A673 (cell line): ENCODE measurements around the gene PAX9.

DNA sequence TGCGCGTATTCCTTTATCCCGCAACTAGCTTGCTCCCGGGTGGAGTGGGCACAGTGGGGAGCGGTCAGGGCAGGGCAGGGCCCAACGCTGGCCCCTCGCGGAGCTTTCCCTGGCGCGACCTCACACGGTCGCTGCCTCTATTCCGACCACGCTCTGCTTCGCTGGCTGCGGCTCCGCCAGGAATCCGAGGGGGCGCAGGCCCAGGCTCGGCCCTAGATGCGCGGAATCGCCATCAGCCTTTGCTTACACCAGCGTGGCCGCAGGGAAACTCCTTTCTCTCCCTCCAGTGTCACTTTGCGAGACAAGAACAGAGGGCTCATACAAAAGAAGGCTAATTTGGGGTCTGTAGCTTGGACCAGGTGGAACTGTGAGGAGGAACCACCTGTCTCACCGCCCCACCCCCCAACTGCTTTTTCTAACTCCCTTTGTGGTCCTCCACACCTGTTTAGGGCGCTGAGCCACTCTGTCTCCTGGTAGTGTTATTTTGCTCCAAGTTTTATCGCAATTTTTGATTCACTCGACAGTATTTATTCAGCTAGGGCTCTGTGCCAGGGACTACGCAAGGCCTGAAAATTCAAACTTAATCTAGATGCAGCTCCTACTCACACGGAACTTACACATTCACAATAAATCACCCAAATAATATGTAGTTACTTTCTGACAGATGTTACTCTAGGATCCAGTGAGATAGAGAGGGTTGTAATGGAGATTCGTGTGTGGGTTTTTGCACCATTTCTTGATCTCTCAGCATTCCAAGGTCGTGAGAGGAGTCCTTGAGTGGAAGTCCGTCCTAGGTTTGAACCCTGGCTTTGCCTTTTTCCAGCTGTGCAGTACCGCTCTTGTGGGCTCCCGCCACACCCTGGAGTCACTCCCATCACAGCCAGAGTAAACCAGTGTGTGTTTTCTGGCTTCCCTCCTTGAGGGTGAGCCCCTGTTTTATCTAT is 3.3 kb upstream of the NKX2-1 start:
- PRO-cap, result no peak

GRCh38 chr14:36580573-36581735 is 1.5 kb downstream of the NKX2-8 start:
- PRO-cap, result no peak

DNA sequence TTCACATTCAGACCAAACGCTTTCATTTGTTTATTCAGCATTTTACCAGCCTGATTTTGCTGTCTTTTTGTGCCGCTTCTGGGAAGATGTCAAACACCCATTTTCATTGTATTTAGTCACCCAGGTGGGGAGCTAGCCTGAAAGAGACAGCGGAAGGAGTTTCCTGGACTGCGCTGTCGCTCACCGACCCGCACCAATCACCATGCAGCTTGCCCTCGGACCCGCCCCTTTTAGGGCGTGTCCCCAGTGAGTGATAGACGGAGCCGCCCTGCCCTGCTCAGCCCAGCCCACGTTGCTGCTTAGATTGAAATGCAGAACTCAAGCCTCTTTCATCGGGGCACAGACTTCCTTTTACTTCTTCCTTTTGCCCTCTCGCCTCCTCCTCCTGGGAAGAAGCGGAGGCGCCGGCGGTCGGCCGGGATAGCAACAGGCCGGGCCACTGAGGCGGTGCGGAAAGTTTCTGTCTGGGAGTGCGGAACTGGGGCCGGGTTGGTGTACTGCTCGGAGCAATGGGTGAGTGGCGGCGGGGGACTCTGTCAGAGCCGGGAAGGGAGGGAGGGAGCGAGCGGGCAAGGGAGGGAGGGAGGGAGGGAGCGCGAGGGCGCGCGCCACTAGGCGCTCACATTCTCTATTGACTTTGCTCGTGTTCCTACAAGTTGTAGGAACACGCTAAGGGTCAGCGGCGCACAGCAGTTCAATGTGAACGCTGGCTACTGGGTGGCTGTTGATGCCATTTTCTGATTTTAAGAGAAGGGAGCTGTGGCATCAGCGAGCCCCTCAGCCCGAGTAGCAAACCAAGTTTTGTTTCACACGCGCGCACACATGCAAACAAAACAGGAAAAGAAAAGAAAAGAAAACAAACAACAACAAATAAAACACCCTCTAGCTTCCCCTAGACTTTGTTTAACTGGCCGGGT is at the start of gene PAX9:
Gene PAX9, plus strand, starts transcription at position 280 of the 917 bp plus-strand sequence.
- PRO-cap, result bidirectional peak, plus-strand start at position 640 of the sequence, minus-strand start at position 511 of the sequence

- PRO-cap, result no peak
Measured at GRCh38 chr14:36683405-36683749, 21.7 kb downstream of the PAX9 start.

GRCh38 chr14:37546665-37547195 is 48.3 kb downstream of the FOXA1 start:
- PRO-cap, result no peak

DNA sequence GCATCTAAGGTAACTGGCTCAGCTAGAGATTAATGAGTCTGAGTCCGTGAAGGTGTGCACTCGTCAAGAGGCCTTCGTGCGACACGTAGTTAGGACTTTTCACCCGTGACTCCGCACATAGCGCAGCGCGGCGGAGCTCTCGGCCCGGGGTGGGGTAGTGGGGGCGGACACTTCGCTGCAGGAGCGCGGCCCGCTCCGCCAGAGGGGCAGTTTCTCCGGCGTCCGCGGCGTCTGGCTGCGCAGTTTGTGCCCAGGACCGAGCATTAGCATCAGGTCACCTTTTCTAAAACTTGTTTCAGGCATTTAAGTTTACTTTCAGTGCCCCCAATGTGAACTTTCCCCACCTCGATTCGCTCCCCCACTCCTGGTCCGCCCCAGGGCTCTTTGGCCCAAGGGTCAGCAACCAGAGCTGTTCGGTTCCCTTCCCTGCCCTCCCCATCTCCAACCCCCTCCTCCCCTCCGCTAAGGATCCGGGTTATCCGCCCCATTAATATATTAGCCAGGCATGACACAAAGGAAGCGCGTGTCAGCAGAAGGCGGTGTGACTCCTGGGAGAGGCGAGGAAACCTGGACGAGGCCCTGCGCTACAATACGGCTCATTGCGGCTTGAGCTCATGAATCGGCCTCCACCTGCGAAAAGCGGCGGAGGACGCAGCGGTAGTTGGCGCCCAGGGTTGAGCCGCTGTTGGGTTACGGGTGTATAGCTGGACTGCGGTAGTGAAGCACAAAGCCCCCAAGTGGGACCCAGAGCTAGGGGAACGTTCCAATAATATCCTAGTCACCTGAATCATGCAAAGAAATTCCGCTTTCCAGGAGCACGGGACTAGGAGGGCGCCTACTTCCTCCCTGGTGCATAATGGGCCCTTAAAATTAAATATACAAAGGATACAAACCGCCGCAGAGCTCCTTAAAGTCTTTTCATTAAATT is 10.1 kb downstream of the FOXA1 start:
- PRO-cap, result no peak

GRCh38 chr14:37585811-37586683 is 9.0 kb downstream of the FOXA1 start:
- PRO-cap, result no peak

DNA sequence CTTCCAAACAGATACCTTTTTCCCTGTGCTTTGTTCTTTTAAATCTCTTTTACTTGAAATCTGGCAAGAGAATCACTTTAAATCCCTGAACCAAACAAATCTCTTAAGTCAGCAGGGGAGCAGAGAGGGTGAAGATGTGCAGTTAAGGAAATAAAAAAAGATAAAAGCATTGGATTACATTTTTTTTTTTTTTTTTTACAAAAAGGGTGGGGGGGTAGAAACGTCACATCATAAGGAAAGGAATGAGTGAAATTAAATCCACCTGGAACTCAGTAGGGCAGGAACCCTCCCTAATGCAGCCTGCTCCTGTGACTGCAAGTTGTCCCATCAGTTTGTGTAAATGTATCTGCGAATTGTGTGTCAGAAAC is 1.4 kb downstream of the TTC6 start:
- PRO-cap, result no peak

GRCh38 chr14:38042138-38042638 is 165.5 kb upstream of the SSTR1 start:
- PRO-cap, result no peak

GRCh38 chr14:38868407-38868759 is 234.7 kb downstream of the SEC23A start:
- PRO-cap, result no peak

DNA sequence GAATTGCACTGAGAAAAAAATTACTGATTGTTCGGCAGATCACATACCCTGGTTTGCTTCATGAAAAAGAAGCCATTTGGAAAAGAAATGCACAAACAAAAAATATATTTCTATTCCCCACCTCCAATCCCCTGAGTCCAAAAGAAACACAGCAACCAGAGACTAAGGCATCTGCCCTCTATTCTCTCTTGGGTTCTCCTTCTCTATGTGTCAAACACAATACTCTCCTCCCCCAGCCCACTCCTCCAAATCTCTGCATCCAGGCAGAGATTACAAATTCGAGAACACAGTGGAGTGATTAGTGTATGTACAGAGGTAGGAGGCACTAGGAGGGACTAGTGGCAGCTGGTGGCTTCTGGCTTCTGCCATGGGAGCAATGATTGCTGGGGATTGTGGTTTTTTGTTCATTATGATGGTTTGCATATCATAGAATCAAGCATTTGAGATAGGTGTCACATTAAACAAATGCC is 100.3 kb downstream of the SEC23A start:
- PRO-cap, result no peak

- PRO-cap, result no peak
Measured at GRCh38 chr14:39182921-39183924, 8.2 kb downstream of the PNN start.

- PRO-cap, result no peak
Measured at GRCh38 chr14:39344487-39345109, 87.6 kb downstream of the FBXO33 start.

DNA sequence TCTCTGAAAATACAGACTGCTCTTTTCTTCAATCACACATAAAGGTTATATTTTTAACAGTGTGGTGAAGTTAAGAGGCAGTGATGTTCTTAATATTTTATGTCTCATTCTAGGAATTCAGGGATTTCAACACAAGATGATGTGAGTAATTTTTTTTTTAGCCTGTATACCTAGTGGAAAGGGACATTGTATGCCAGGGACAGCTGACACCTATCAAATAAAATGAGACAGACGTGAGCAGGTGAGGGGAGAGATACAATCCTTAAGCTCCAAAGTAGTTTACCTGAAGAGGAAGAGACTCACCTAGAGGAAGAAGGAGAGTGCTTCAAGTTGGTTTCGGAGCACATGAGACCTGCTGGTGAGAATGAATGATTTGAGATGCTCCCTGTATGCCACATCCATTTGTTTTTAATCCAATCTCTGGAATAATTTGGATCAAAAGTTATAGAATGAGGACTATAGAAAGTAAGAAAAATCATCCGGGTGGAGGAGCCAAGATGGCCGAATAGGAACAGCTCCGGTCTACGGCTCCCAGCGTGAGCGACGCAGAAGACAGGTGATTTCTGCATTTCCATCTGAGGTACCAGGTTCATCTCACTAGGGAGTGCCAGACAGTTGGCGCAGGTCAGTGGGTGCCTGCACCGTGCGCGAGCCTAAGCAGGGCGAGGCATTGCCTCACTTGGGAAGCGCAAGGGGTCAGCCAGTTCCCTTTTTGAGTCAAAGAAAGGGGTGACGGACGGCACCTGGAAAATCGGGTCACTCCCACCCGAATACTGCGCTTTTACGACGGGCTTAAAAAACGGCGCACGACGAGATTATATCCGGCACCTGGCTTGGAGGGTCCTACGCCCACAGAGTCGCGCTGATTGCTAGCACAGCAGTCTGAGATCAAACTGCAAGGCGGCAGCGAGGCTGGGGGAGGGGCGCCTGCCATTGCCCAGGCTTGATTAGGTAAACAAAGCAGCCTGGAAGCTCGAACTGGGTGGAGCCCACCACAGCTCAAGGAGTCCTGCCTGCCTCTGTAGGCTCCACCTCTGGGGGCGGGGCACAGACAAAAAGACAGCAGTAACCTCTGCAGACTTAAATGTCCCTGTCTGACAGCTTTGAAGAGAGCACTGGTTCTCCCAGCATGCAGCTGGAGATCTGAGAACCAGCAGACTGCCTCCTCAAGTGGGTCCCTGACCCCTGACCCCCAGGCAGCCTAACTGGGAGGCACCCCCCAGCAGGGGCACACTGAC is 915.8 kb upstream of the FBXO33 start:
- PRO-cap, result no peak

DNA sequence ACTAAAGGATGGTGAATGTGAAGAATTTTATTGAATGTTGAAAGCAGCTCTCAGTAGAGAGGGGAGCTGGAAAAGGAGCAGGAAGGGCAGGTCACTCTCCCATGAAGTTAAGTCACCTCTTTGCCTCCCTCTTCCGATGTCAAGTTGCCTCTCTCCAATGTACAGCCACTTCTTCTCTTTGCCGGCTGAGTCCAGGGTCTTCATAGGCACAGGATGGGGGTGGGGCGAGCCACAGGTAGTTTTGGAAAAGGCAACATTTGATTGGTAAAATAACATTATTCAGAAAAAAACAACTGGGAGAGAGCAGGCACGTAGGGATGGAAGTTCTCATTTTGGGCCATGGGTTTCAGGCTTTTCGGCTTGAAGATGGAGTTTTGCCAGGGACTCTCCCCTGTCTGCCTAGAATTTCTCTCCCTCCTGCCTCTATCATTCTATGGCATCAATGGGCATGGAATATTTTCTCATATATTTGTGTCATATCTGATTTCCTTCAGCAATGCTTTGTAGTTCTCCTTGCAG is 821.2 kb upstream of the LRFN5 start:
- PRO-cap, result no peak

- PRO-cap, result no peak
Measured at GRCh38 chr14:44384905-44385839, 121.9 kb downstream of the FSCB start.

- PRO-cap, result no peak
Measured at GRCh38 chr14:49580165-49580651, 6.0 kb downstream of the RPS29 start.

- PRO-cap, result bidirectional peak, plus-strand start at chr14:49599278, minus-strand start at chr14:49599170
Measured at GRCh38 chr14:49599088-49599471, 340 bp downstream of the LRR1 start.

DNA sequence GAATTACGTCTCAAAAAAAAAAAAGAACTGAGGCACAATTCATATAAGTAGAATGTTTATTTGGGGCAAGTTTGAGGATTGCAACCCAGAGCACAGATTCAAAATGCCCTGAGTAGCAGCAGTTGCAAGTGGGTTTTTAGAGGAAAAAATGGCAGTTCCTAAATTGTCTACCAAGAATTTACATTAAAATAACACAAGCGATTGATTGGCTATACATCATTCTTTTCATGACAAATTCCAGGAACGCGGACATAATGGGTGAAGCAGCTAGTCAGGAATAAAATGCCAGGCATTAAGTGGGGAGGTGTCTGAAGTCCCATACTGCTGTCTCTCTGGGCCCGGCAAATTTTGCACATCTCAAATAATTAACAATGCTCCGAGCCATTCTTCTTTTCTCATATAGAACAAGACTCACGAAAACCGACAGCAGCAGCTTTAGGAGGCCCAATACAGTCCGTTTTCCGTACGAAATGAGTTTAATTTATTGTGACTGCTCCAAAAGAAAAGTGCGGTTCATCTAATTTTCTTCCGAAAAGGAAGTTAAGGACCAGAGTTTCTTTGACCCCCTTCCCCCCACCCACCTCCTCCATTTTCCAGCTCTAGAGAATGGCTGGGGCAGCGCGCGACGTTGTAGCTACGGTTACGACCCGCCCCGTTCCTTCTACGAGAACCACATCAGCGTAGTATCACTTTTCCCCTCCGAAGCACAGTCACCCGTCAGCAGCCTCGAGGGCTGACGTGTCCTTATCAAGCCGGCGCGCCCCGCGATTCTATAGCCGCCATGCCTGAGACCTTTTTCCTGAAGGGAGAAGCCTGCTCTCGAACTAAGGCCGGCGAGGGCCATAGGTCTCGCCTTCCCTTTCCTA is 574 bp downstream of the RPL36AL start:
- PRO-cap, result bidirectional peak, plus-strand start at position 709 of the sequence, minus-strand start at position 685 of the sequence

GRCh38 chr14:49641514-49642414 is 6.7 kb upstream of the DNAAF2 start:
- PRO-cap, result no peak